GM19239 (cell line): ENCODE results near the gene RBM26.

DNA sequence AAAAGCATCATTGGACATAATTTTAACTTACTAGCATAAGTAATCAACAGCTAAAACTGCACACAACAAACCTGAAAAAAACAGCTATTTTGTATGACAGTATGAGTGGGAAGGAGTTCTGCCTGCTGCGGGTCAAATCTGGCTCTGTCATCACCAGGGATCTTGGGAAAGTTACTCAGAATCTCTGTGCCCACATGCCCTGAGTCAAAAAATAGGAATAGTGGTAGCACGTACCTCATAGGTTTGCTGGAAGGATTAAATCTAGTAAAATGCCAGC, 1.1 kb downstream of the CLN5 start:
- RRBS, result no CpG with 5 or more reads among the region's 2 CpGs

DNA sequence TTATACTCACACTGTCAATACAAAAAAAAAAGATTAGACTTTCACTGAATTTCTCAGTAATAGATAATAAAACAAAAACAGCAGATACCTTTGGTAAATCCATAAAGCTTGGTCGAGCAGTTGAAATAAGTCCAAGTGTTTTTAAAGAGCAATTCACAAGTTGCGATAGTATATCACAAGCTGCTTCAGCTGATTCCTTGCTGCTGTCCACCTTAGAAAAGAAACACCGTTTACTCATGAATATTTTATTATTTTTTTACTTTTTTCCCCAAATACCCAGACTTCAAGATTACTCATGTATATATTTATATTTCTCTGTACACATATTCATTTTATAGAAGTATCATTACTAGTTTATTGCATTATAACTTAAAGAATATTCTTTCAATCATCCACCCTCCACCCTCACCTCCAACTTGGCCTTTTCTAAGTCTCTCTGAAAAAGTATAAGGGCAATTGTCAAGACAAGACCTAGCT, 8.4 kb downstream of the FBXL3 start:
- RRBS, result no CpG with 5 or more reads among the region's 3 CpGs

DNA sequence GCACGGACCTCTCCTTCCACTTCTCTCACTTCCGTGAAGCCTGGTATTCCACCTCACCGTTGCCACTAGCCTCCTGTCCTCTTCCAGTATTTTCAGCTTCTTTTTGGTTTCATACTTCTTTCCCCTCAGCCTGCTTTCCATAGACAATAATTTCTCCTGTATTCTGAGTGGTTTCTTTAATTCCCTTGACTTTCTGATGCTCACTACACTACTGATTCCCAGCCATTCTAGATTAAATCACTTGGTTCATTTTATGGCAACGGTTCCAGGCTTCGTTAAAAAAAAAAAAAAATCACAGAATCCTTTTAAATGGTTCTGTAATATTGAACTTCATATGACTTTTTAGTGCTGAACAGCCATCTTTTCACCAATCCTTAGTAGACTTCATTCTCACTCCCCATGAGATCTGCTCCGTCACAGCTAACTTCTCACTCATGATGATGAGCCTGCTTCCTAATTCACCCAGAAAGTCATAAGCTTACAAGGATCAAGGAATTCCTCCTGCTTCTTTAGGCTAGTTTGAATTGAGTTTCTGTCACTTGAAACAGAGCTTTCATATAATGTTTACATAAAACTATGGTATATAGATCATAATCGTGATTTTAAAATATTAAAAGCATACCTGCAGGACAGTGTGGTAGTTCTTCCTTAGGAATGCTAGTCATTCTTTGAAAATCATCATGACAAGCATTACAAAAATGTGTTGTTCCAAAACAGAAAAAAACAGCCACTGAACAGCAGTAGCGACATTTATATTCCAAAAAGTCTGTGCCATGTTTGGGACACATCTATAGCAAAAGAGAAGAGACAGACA, 23.6 kb upstream of the FBXL3 start:
- RRBS, result no CpG with 5 or more reads among the region's 8 CpGs

- RRBS, result no CpG with 5 or more reads among the region's 1 CpG
Observed at GRCh38 chr13:77132754-77133319, 105.9 kb upstream of the FBXL3 start.

GRCh38 chr13:77165218-77165706, 138.3 kb upstream of the FBXL3 start:
- RRBS, result no CpG with 5 or more reads among the region's 4 CpGs

- RRBS, result no CpG with 5 or more reads among the region's 2 CpGs
Observed at GRCh38 chr13:77251606-77252474, 75.1 kb downstream of the MYCBP2 start.

DNA sequence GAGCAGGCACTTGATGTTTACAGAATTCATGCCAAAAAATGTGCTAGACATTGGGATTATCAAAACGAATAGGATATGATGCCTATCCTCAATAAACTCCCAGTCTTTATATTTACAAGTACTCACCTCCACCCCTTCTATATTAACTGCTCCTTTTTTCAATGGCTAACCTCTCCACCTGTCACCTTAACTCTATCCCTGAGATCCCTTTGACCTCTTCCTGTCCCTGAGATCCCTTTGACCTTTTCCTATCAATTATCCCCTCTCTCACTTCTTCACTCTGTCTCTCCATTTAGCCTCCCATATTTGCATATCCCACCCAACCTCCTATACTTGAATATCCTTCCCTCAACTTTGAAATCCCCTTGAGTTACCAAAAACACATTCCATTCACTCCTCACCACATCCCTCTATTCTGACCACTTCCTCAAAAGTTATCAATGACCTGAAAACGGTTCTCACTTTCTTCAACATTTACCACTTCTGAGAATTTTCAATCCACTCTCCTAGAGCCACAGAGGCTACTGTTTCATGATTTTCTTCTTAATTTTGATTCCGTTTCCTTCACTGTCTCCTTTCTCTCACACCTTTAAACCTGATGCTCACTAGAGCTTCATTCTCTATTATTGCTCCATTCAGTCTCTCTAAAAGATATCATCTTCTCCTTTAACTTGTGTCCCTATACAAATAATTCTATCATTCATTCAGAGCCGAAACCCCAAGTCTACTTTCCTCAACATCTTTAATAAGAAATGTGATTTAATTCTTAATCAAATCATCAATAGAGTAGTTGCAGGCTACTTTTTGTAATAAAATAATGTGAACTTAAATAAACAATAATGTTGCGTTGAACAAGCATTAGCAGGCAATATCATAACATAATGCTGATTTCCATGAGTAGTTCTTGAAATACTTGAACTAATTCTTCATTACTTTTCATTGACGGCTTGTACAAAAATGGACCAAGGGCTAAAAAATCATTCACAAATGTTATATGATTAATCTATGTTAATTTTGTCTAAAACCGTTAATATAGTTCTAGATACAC, 2.9 kb downstream of the MYCBP2 start:
- RRBS, result no CpG with 5 or more reads among the region's 7 CpGs

DNA sequence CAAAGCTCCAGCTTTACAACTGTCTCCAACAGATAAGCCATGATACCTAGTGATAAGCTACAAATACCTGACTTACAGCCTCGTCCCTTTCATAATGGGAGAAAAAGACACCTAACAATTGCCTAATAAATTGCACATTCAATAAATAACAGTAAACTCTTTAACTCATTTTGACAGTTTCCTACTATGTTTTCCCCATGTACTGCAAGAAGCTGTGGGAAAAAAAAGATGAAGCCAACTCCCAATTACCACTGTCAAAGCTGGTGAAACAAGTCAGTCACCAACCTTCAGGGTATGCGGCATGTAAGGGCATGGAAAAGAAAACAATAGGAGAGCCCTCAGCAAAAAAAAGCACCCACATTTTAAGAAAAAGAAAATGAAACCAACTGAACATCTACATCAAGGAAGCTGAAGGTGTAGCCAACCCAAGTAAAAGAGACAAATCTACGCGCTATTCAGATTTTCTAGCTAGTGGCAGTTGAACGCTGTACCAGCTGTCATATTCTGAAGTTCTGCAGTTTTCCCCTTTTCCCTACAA, 1.7 kb downstream of the MYCBP2 start:
- RRBS, result no CpG with 5 or more reads among the region's 5 CpGs

DNA sequence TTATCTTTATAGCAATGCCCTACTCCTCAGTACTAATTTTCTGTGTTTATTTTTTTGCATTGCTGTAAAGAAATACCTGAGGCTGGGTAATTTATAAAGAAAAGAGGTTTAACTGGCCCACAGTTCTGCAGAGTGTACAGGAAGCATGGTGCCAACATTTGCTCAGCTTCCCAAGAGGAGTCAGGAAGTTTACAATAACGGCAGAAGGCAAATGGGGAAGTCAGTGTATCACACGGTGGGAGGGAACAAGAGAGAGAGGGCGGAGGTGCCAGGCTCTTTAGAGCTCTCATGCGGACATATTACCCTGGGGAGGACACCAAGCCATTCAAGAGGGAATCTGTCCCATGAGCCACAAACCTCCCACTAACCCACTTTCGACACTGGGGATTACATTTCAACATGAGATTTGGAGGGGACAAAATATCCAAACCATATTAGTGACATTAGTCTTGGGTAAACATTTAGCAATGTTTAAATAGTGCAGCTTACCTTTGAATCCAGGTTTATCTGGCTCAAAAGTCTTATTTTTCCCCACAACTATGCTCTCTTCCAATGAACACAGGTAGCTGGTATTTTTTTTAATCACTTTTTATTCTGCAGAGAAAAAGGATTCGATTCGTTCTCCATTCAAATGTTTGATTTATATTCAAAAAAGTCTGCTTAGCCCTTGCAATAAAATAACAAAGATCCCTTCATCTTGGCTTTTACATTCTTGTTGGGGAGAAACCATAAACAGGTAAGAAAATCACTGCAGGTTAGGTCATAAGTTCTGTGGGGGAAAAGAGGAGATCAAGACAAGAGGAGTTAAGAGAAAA, 70.0 kb downstream of the SLAIN1 start:
- RRBS, result no CpG with 5 or more reads among the region's 7 CpGs

DNA sequence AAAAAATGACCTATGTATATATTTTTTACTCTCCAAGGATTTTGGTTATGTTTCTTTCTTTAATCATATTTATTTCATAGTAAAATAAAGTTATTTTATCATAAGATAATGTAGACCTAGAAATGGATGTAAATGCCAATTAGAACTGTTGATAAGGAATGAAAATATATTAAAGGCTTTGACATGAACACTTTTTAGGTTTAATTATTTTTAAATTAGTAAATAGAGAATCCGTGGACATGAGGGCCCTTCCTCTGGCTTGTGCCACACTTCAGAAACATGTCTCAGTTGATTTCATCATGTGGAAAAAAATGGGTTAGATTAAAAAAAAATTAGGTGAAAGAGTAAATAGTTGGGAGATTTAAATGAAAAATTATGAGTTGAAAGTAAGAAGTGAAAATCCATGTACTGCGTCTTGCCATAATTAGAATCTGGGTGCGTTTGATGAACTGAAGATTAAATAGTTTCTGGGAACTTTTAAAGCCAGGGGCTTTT, 61.7 kb upstream of the EDNRB start:
- RRBS, result no CpG with 5 or more reads among the region's 3 CpGs

DNA sequence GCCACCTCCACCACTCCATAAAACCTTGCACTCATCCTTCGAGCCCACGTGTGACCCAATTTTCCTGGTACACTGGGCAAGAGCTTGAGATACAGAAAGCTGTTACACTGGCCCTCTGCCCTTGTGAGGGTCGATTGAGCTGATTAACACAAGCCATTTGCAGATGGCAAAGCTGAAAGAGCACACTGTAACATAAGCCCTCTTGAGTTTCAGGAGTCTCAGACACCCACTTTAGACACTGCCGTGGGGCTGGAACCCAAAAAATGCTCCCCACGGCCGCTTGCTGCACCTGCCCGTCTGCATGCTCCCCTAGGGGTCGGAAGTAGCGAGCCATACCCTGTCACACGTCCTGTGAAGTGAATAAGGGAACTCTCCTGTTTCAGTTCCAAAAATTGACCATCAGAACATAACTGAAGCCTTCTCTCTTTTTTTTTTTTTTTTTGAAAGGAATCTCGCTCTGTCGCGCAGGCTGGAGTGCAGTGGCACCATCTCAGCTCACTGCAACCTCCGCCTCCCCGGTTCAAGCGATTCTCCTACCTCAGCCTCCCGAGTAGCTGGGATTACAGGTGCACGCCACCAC, 147.7 kb upstream of the EDNRB start:
- RRBS, result no CpG with 5 or more reads among the region's 18 CpGs

- RRBS, result no CpG with 5 or more reads among the region's 4 CpGs
Observed at GRCh38 chr13:78655637-78656236, 3.2 kb downstream of the OBI1 start.

DNA sequence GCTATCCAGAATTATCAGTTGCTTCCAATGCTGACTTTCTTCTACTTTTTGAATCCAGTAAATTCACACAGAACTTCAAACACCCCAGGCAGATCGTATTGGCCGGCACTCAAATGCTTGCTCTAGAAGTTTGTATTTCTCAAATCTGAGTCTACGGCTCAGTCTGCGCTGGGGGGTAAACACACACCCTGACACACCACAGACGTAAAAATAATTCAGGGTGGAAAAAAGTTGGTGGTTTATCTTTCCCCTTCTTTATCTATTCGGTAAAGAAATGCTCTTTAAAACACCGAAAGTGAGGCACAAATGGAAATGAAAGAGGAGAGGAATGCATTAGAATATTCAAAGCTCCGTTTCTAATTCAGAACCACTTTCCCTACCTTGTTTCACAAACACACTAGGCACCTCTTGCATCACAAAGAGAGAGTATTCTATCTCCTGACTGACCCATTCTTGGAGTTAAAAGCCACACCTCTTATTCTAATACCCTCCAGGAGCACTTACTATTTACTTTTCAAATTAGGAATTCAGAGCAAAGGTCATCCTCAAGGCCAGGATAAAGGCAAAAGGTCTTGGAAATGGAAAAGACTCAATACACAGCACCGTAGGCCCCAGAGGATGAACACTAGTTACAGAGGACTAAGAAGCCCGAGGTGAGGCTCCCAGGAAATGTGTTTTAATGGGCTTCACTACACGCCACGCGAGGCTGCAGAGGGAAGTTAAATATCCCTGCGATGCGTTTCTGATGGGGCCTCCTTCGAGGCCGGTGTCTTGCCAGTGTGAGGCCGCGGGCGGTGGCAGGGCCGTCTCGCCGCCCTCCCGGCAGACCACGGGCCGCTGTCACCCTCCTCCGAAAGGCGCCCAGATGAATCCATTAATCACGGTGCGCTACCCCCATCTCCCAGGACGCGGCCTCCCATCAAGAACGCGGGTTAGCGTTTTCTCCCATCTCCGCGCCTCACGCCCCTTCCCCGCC, 673 bp downstream of the OBI1 start:
- RRBS, result under 1% methylated on average over 8 of the region's 39 CpGs

DNA sequence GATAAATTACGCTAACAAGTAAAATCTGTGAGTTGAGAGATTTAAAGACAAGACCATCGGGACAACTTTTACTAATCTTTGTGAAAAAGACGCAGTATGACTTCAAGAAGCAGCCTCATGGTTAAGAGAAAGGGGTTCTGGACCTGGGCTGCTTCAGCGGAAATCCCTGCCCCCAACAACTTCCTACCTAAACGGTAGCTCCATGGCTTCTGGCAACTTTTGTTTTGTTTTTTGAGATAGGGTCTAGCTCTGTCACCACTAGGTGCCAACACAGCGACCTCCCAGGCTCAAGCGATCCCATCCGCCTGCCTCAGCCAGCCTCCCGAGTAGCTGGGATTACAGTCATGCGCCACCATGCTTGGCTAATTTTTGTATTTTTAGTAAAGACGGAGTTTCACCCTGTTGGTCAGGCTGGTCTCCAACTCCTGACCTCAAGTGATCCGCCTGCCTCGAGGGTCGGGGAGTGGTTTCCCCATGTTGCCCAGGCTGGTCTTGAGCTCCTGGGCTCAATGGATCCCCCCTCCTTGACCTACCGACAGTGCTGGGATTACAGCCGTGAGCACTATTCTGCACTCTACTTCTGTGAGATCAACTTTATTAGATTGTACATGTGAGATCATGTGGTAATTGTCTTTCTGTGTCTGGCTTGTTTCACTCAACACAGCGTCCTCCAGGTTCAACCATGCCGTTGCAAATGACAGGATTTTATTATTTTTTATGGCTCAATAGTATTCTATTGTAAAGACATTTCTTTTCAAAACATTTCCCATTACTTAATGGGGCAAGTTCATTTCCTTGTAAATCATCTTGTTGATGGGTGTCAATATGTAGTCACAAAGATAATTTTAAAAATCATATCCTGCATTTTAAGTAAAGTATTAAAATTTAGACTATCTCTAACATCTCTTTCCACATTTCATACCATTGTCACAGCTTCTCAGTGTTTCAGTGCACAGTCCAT, 1.4 kb upstream of the OBI1 start:
- RRBS, result no CpG with 5 or more reads among the region's 18 CpGs

DNA sequence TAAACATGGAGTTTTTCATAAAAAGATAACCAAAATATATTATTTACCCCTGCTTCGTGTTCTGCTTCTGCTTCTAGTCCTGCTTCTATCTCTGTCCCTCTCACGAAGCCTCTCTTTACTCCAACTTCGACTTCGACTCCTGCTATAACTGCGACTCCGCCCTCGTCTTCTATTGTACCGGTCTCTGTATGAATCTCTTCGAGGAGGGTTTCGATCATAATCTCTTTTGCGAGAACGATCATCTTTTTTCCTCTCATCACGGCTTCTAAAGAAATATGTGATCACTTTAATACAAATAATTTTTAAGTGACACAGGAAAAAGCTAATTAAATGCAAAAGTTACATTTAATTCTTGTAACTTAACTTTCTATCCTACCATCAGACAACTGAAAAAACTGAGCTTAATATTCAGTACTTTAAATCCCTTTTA, 35.1 kb downstream of the RBM26 start:
- RRBS, result no CpG with 5 or more reads among the region's 13 CpGs

- RRBS, result no CpG with 5 or more reads among the region's 1 CpG
Observed at GRCh38 chr13:79402006-79402399, 4.1 kb downstream of the RBM26 start.

DNA sequence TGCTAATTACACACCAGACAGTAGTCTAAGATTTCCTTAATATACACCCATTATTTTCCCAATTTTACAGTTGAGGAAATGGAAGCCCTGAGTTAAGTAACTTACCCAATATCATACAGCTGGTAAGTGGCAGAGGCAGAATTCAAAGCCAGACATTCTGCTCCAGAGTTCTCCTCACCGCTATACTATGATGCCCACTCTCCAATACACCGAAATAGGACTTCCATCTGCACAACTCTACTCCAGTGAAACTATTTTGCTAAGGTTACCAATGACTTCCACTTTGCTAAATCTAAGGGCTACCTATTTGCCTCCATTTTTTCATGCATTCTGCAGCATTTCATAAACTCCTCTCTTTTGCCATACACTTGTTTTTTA, 2.5 kb downstream of the RBM26 start:
- RRBS, result no CpG with 5 or more reads among the region's 2 CpGs

DNA sequence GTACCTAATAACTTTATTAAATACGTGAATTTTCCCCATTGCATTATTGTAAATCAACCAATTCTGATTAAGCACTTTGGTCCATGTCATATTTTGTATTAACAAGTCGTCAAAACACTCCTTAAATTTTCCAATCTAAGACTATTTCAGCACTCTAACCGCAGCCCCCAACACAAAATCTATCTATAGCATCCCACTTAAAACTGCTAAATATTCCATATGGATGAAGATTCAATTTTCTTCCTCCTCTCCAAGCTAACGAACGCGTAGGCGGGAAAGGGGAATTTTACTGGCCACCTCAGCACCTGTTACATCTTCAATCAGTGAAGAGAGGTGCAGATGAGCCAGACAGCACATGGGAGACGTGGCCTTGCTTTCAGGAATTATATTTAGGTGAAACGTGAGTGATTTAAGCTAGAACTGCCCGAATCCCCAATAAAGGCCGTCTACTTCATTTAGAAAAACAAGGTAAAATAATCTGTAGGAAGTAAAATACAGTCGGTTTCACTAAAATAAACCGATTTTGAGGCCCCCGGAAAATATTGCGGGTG, 1.1 kb downstream of the RBM26 start:
- RRBS, result no CpG with 5 or more reads among the region's 15 CpGs

DNA sequence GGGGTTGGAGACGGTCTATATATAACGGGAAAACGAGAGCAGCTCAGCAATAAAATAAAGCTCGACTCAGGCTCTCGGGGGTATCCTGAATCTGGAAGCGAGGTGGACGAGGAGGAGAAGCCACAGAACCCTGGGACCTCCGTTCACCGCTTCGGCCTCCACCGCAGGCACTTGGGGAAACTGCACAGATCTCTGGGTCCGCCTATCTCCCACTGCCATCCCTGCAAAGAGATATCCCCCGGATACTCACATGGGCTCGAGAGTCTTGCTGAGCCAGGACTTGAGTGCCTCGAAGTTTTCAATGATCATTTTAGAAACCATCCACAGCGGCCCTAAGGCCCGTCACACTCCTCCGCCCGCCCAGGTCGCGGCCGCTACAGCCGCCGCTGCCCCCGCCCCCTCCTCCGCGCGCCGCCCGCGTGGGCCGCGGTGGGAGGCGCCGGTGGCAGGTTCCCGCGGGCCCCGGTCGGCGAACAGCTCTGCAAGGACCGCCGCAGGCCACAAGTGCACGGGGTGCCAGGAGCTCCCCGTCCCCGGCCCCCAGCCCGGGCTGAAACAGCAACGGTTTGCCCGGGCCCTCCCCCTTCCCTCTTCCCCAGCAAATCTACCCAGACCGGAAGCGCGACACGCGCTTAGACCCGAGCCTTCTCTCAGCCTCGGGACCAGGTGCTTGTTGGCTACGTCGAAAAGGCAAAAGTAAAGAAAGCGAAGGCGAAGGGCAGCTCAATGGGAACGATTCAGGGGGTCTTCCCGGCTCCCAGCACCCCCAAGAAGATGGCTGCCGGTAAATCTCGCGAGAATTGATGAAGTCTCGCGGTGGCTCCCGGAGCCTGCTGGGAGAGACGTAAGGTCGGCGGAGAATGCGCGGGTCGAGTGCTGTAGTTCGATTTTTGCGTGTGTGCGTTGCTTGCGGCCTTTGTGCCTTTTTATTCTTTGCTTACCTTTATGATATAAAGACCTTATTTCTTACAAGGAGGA, at the start of gene RBM26:
RBM26 (minus strand) TSS at position 802 of the 978 bp plus-strand sequence.
- RRBS, result 2% methylated on average over 13 of the region's 77 CpGs

- RRBS, result 3% methylated on average over 4 of the region's 17 CpGs
Observed at GRCh38 chr13:79406432-79406601, 262 bp upstream of the RBM26 start.